ENCODE results near the genes ABCA6, KCNJ2 and SOX9.

DNA sequence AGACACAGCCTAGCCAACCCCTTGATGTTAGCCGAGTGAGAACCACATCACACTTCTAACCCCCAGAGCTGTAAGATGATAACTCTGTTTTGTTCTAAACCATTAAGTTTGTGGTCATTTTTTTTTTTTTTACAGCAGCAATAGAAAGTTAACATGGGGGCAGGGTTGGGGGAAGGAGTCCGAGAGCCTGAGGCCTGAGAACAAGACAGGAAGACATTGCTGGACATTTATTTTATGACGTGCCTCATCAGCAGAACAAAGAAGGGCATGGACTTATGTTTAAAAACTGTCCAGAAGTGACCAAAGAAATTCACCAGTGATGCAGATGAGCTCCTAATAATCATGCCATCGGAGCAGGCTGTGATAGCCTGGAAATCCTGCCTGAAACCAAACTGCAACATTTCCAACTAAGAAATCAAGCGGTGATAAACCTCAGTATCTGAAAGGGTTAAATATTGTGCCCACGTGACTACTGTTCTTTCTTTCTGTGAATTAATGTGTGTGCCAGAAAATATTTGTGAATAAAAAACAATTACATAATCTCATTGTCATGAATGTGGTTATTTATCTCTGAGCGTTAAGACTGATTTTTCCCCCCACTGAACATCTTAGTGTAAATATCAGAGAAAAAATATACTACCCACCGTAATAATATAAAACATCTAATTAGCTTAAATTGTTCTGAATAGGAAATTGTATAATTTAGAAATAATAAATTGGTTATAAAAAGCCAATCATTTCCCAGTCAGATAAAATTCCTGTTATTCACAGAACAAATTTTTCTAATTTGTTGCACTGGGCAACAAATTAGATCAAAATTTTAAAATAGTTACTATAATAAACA lies 952 bp downstream of the ABCA9 start:
- PRO-cap: no peak
- RRBS, 2 experiments: no CpG with 5 or more reads among the region's 8 CpGs

- PRO-cap: no peak
- RRBS, 2 experiments: no CpG with 5 or more reads among the region's 4 CpGs
Measured at GRCh38 chr17:69141644-69142398, at the start of gene ABCA6. Gene ABCA6 (minus strand): TSS chr17:69141895.

GRCh38 chr17:69227529-69227862 lies 1.1 kb downstream of the ABCA10 start:
- PRO-cap: no peak
- RRBS, 2 experiments: no CpG with 5 or more reads among the region's 2 CpGs

DNA sequence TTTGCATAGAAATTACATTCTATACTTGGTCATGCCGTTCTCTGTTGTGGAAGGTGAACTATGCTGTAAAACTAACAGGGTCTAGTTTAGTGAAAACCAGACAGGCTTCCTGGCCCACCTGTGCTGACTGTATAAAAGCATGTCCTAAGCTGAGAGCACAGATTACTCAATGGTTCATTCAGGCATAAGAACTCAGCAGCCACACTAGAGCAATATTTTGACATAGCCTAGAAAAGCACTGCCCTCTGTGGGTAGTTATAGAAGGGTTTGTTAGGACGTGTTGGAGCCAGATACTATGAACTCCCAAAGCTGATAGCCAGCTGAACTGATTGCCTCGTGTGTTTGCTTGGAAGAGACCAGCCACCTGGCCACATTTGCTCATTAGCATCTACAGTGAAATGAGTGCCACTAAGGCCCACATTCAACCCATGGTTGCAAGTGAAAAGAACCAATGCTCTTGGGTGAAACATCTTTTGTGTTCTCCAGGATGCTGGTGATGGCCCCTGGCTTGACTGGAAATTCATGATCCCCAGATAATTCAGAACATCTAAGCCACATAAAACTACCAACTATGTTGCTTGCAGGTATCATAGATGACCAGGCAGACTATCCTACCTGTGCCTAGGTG lies 30.8 kb upstream of the ABCA5 start:
- PRO-cap: no peak
- RRBS, 2 experiments: no CpG with 5 or more reads among the region's 3 CpGs

DNA sequence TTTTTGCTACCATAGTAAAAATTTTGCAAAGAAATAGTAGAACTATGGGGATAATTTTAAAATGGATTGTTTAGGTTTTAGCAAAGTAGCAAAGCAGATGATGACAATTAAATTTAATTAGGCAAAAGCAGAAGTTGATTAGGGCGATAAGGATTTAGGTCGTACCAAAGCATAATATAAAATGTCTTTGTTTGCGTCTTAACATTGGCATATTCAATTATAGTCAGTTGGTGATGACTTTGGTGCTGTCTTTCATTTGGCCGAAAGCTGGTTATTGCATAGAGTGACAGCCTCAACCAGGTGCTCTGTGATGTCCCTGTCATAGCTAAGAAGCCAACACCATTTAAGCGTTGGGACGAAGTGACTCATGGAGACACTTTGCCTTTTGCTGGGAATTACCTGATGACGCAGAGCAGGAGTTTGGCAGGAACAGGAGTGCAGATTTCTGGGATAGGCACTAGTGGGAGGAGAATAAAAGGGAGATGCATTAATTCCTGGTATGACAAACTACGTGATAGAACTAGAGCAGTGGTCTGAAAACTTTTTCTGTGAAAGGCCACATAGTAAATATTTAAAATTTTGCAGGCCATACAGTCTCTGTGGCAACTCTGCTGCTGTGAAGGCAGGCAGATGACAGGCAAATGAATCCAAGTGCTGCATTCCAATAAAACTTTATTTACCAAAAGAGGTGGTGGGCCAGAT lies 38.3 kb downstream of the MAP2K6 start:
- PRO-cap: no peak
- RRBS, 2 experiments: no CpG with 5 or more reads among the region's 8 CpGs

DNA sequence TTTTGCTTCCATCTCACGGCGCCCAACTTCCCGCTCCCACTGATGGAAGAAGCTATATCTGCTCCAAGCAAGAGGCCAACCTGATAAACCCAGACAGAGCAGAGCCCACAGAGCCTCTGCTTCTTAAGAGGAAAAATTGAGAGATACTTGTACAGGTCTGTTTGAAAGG lies 167.5 kb upstream of the KCNJ16 start:
- PRO-cap: no peak
- RRBS, 2 experiments: no CpG with 5 or more reads among the region's 3 CpGs

- PRO-cap: no peak
- RRBS, 2 experiments: no CpG with 5 or more reads among the region's 16 CpGs
Measured at GRCh38 chr17:70157950-70159078, 11.0 kb upstream of the KCNJ2 start.

GRCh38 chr17:70167897-70168428 lies 1.4 kb upstream of the KCNJ2 start:
- PRO-cap: unidirectional peak, plus-strand start at chr17:70168285
- RRBS, 2 experiments: no CpG with 5 or more reads among the region's 15 CpGs

DNA sequence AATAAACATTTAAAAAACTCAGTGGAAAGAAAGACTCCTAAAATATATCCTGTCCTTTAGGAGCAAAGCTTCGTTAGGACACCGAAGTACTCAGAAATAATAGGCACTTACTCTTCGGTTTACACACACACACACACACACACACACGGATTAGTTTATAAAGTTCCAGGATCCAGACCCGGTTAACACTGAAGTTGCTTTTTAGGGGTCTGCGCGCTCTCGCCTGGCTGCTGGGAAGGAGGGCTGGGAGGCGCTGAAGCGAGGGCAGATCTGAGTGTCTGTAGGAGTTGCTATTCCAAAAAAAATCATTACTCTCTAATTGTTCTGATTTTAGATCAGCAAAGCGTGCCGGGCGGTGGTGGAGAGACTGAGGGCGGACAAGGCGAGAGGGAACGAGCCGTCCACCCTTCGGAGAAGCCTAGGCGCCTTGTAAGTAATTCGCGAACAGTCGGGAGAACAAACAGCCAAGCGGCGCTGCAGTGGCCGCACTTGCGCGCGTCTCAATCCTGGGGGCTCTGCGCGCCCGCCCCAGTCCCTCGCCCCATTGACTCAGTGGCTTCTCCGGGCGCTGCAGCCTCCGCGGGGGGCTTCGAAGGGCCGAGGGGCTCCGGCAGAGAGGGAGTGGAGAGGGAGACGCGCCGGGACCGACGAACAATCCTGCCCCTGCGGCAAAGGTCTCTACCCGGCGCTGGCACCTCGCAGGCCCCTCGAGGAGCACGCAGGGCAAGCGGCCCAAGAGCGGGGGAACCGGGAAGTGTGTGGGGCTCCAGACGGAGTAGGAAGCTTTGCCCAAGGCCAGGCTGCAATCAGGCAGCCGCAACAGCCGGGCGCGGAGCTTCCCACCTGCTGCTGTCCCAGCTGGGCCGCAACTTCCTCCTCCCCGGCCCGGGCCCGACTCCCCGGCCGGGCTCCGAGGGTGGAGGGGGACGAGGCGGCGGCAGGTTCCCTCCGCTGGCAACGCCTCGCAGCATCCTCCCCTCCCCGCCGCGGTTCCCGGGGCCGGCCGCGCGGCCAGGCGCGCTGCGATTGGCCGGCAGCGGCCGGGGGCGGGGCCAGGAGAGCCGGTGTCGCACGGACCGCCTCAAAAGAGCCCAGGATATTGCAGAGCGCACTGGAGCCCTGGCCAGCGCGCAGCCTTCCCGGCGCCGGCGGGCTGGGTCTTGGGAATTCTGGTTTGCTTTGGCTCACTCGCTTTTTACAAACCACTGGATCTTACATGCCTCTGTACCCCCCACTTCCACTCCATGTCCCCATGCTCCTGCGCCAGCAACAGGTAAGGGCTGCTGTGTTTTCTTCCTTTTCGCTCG lies at the start of gene KCNJ2:
KCNJ2 (plus strand) TSS at position 1,104 of the 1,307 bp plus-strand sequence.
- PRO-cap: bidirectional peak, plus-strand start at position 454 of the sequence, minus-strand start at position 435 of the sequence; bidirectional peak, plus-strand start at position 1,102 of the sequence, minus-strand start at position 898 of the sequence
- RRBS, 2 experiments: 1% methylated on average over 41 of the region's 101 CpGs

DNA sequence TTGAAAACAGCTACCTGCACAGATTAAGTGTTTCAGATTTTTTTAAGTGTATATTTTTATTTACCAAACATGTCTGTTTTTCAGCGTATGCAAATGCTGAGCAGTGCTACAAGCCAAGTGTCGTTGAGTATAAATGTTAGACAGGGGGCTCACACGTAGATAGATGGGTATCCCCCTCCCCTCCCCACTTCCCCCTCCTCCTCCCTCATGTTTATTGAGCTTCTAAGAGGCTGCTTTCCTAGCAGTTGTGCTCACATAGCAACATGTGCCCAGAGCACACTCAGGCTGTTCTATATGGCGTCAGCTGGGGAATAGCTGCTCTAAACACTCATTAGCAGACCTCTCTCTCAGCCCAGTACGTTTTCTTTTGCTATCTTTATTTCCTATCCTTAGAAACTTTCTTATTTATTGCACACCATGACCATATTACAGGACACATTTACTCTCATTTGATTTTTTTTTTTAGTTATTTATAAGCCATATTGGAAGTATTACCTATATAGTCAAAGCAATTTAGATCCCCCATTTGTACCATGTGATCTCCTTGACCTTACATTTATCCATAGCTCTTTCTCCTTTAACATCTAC lies 1.8 kb downstream of the KCNJ2 start:
- PRO-cap: no peak
- RRBS, 2 experiments: no CpG with 5 or more reads among the region's 5 CpGs

DNA sequence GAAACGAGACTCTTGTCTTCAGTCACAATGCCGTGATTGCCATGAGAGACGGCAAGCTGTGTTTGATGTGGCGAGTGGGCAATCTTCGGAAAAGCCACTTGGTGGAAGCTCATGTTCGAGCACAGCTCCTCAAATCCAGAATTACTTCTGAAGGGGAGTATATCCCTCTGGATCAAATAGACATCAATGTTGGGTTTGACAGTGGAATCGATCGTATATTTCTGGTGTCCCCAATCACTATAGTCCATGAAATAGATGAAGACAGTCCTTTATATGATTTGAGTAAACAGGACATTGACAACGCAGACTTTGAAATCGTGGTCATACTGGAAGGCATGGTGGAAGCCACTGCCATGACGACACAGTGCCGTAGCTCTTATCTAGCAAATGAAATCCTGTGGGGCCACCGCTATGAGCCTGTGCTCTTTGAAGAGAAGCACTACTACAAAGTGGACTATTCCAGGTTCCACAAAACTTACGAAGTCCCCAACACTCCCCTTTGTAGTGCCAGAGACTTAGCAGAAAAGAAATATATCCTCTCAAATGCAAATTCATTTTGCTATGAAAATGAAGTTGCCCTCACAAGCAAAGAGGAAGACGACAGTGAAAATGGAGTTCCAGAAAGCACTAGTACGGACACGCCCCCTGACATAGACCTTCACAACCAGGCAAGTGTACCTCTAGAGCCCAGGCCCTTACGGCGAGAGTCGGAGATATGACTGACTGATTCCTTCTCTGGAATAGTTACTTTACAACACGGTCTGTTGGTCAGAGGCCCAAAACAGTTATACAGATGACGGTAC lies 6.5 kb downstream of the KCNJ2 start:
- PRO-cap: no peak
- RRBS, 2 experiments: no CpG with 5 or more reads among the region's 22 CpGs

DNA sequence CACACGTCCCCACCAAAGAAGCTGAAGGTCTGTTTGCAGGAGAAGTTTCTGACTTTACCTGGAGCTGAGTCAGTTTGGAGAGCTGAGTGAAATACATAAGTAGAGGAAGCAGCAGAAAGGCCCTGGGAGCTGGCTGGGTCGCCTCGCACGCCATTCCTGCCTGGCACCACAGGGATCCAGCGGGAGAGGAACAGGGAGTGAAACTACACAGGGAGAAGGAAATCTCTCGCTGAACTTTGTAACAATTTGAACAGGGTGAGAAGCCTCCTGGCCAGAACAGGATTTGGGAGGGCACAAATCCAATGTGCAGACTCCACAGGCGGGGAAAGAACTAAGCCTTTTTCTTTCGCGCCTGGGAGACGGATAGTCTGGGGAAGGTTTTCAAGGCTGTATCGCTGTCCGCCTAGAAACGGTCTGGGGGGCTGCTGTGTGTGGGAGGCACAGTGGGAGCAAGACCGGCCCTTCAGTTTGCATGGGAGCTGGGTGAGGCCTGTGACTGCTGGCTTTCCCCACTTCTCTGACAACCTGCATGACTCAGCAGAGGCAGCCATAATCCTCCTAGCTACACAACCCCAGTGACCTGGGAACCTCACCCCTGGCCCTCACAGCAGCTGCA lies 778.4 kb downstream of the KCNJ2 start:
- PRO-cap: no peak
- RRBS, 2 experiments: no CpG with 5 or more reads among the region's 14 CpGs

- PRO-cap: no peak
- RRBS, 2 experiments: no CpG with 5 or more reads among the region's 7 CpGs
Measured at GRCh38 chr17:72110528-72111074, 10.2 kb upstream of the SOX9 start.

DNA sequence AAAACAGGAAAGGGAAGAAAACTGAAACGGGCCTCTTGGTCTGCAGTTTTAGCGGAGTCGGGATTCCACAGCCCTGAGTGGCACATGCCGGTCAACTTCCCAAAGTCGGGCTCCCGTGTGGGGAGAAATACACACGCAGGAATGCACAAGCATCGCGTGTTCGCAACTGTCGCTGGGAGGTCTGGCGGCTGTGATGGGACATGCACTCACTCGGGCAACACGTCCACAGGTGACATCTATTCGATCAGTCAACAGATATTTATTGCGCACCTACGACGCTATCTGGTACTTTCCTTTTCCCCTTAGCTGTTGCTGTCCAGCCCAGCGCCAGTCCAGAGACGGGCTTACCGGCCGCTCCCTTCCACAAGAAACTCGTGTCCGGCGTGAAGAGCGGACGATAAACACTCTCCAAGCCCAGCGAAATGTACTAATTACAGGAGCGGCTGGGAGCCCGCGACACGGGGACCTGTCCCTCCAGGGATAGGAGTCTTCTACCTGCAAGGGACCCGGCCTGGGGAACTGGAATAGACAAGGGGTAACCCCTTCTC lies 3.7 kb upstream of the SOX9 start:
- PRO-cap: no peak
- RRBS, 2 experiments: 100% methylated on average over 1 of the region's 33 CpGs; no CpG with 5 or more reads in 1 of the 2 experiments

DNA sequence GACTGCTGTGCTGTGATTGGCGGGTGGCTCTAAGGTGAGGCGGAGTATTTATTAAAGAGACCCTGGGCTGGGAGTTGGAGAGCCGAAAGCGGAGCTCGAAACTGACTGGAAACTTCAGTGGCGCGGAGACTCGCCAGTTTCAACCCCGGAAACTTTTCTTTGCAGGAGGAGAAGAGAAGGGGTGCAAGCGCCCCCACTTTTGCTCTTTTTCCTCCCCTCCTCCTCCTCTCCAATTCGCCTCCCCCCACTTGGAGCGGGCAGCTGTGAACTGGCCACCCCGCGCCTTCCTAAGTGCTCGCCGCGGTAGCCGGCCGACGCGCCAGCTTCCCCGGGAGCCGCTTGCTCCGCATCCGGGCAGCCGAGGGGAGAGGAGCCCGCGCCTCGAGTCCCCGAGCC lies at the start of gene SOX9:
SOX9 (plus strand) TSS at position 77 of the 396 bp plus-strand sequence.
- PRO-cap: bidirectional peak, plus-strand start at position 77 of the sequence, minus-strand start outside the sequence
- RRBS, 2 experiments: 1% methylated on average over 6 of the region's 30 CpGs

DNA sequence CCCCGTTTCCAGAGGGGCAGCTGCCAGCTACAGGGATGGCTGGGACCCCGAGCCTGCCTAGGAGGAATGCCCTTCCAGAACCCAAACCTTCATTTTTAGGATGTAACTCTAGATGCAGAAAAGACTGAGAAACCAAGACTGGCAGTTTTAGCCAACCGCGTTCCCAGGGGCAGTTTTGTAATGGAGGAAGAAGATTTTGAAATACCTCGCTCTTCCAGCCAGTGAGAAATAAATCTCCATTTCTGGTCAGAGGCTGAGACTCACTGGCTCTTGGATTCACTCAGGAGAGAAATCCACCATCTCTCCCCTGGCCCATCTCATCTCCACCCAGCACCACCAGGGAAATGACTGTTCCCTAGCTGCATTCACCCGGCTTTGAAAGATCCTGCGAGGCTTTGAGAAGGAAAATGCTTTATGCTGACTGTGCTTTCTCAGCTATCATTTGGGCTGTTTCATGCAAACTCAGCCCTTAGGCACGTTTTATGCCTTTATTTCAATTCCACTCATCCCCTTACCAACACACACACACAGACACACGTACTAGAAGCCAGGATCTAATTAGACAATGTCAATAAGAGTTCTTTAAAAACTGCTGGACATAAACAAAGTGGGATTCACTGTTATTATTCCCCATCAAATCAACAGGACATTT lies 185.3 kb downstream of the SOX9 start:
- PRO-cap: no peak
- RRBS, 2 experiments: no CpG with 5 or more reads among the region's 9 CpGs

DNA sequence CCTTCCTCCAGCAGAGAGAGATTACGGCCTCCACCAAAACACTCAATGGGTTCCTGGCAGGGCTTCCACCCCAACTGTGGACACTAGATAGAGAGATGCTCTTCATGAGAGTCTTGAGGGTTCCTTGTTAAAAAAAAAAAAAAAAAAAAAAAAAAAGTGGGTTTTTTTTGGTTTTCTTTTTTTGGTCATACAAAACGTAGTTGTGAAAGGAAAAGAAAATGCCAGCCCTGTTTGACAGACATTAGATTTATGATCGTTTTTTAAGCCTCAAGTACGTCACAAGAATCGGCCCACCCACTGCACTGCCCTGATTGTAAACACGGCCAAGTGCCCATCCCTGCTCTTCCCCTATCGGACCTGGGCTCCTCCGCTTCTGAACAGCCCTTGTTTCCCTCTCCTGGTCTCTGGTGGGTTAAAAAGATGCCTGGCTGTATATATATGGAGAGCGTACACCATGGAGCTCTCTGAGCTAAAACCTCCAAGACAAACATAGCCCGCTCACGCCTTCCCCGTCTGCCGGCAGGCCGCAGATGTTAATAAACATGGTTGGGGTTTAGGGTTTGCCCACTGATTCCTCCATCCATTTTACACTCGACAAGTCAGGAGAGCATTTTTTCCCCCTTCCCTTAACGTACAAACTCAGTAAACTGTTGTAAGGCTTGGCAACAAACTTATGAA lies 325.7 kb downstream of the SOX9 start:
- PRO-cap: no peak
- RRBS, 2 experiments: no CpG with 5 or more reads among the region's 16 CpGs

DNA sequence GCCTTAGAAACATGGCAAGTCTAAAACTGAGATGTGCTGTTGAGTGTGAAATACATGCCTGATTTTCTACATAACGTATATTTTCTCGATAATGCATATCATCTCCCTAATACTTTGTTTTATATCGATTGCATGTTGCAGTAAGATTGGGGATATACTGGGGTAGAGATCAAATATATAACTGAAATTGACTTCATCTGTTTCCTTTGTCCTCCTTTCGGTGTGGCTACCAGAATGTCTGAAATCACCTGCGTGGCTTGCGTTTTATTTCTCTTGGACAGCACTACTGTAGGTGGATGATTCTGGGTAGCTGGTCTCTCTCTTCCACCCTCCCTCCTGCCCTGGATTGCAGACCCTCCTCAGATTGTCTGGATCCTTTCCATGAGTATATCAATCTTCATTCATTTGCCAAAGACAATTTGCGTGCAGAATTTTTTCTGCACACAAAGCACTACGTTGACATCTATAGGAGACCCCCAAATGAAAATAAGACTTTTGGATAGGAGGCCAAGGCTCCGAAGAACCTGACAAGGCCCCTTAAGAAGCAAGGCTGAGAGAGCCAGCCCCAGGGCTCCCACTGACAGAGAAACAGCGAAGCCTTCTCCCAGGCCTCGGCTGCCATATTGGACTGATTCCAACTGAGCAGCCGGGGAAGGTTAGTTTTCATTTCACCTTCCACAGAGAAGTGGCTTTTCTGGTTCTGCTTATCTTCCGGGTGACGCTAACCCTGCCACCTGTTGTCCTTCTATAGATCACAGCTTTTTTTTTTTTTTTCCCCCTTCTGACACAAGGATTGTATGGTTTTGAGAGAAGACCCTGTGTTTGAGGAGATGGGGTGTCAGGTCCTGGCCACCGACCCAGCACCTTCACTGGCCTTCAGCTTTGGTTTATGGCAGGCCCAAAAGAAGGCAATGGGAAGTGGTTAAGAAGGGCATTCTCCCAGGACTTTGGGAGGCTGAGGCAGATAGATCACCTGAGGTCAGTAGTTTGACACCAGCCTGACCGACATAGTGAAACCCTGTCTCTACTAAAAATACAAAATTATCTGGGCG lies 356.6 kb downstream of the SOX9 start:
- PRO-cap: no peak
- RRBS, 2 experiments: 93 to 94% methylated on average over 2 of the region's 17 CpGs

- PRO-cap: no peak
- RRBS, 2 experiments: no CpG with 5 or more reads among the region's 12 CpGs
Measured at GRCh38 chr17:72488999-72489757, 368.4 kb downstream of the SOX9 start.

DNA sequence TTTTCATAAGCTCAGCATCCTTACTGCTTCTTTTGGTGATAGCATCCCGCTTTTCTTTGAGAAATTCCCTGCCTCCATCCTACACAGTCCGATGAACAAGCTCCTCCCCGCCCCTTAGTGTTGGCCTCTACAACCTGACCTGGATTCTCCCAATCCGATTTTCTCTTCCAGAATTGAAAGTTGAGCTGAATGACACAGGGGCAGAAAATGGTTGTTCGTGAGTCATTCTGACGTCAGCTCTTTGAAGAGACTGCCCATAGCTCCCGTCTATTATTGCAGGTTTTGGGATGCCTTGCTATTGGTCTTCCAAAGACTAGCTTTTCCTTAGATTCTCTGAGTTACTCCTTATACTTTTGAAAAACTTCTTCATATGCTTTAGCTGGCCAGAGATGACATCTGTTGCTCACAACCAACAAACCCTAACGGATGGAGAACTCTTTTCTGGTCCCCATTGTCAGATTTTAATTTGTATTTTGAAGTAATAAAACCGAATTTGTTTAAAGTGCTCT lies 279.6 kb downstream of the SLC39A11 start:
- PRO-cap: no peak
- RRBS, 2 experiments: no CpG with 5 or more reads among the region's 9 CpGs